ENCODE data around the gene TRAF1.

GRCh38 chr9:116318459-116319150 lies 165.0 kb downstream of the PAPPA start:
- PRO-cap = no peak

GRCh38 chr9:116547378-116547783 lies 139.7 kb upstream of the TRIM32 start:
- PRO-cap = no peak

DNA sequence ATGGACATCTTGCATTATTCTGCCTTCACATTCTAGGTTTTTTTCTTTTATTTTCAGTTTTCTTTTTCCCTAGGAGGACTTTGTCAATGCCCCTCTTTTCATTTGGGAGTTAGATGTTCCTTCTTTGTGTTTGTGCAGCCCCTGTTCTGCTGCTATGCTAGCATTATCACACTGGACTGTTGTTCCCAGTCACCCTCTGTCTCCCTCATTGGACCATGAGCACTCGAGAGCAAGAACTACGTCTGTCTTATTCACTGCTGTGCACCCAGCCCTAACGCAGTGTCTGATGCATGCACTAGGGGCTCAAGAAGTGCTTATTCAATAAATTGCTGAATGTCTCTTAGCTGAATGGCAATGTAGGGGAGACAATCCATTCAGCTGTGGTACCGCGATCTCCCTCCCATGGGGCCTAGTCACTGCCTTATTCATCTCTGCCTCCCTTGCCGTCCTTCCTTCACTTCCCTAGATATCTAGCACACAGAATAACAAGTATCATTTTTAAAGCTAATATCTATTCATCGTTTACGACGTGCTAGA lies 59.6 kb downstream of the TRIM32 start:
- PRO-cap = no peak

- PRO-cap = no peak
Observed at GRCh38 chr9:116756916-116757318, 69.8 kb downstream of the TRIM32 start.

DNA sequence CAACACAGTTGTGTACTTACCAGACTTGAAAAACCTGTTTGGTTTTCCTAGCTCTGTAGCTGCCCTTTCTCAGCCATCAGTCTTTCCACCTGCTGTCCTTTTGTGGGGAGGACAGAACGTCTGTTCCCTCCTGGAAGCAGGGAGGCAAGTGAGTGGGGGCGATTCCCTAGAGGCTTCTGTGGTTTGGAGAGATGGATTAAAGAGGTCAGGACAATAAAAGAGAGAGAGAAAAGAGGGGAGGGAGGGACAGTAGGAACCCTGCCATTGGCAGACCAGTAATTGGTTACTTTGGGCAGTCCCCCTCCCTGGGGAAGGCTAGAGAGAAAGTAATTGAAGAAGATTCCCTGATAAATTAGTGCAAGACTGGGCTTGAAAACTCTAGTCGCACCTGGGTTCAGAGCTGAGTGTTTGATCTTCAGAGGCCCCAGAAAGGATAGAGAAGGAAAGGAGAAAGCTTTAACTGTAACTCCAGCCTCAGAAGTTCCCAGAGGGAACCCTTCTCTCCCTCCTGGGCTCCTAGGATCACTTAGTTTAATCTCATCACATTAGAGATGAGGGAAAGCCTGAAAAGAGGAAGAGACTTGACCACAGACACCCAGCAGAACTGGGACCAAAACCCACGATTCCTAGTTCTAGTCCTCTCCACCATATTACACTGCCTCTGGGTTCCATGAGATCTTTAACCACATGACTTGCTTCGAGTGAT lies 14.5 kb downstream of the ASTN2 start:
- PRO-cap = no peak

GRCh38 chr9:117782744-117783567 lies 78.8 kb downstream of the TLR4 start:
- PRO-cap = no peak

- PRO-cap = no peak
Observed at GRCh38 chr9:118331424-118332242, 627.4 kb downstream of the TLR4 start.

DNA sequence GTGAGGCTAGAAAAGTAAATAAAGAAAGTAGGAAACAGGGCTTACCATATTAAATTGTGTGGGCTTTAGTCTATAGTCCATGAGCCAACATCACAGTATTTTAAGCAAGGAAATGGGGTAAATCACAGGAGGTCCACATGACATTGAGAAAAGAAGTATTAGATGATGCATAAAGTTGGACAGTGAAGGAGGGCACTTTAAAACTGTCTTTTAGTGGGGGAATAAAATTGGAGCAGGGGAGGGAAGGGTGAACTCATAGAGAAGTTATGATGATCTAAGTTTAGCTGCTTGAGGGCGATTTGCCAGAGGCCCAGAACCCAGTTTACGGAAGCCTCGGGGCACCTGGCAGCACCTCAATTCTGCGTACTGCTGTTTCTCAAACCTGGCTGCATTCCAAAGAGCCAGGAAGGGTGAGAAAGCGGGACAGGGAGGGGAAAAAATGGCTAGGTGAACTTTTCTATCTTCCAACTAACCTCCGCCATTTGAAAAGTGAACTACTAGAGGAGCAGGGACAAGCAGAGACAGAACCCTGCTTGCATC lies 316.9 kb downstream of the BRINP1 start:
- PRO-cap = no peak

GRCh38 chr9:119963679-119964322 lies 594.6 kb upstream of the BRINP1 start:
- PRO-cap = bidirectional peak, plus-strand start at chr9:119964096, minus-strand start at chr9:119963946

GRCh38 chr9:119968905-119969449 lies 599.7 kb upstream of the BRINP1 start:
- PRO-cap = unidirectional peak, minus-strand start at chr9:119969246

GRCh38 chr9:120394199-120394785 lies 185.7 kb downstream of the CDK5RAP2 start:
- PRO-cap = no peak

GRCh38 chr9:120477249-120477541 lies 102.8 kb downstream of the CDK5RAP2 start:
- PRO-cap = no peak

DNA sequence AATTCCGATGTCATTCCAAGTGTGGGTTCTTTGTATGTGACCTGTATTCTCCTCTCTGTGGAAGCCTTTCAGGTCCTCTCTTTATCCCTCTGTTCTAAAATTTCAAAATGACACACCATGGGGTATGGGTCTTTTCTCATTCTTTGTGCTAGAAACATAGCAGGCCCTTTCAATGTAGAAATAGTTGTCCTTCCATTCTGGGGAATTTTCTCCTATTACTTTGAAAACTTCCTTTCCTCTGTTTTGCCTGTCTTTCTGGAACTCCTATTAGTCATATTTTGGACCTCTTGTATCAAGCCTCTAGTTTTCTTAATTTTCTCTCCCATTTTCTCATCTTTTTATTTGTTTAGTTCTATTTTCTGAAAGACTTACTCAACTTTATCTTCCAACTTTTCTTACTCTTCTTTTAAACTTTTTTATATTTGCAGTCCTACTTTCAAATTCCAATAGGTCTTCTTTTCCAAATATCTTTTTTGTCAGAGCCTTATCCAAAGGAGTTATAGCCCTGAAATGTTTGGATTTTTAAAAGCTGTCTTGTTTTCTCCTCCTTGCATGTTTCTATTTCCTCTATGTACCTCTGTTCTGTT lies 90.7 kb downstream of the CDK5RAP2 start:
- PRO-cap = no peak

DNA sequence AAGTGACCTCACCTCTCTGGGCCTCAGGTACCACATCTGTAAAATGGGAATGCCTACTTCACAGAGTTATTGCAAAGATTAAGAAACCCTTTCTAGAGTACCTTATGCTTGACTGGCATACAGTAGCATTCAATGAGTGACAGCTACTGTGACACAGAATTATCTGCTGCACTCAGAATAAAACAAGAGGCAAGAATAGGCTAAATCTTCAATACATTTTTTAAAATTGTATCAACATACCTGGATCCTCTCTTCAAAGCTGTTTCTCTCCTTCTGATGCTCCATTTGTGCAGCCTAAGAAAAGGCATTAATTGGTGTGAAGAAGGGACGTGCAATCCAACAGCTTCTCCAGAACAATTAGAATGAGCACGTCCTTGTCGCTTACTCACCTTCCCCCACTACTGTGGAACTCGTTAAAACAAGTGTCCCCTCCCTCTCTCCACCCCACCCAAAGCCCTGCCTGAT lies 51.4 kb downstream of the CDK5RAP2 start:
- PRO-cap = bidirectional peak, plus-strand start outside the sequence, minus-strand start at position 364 of the sequence

DNA sequence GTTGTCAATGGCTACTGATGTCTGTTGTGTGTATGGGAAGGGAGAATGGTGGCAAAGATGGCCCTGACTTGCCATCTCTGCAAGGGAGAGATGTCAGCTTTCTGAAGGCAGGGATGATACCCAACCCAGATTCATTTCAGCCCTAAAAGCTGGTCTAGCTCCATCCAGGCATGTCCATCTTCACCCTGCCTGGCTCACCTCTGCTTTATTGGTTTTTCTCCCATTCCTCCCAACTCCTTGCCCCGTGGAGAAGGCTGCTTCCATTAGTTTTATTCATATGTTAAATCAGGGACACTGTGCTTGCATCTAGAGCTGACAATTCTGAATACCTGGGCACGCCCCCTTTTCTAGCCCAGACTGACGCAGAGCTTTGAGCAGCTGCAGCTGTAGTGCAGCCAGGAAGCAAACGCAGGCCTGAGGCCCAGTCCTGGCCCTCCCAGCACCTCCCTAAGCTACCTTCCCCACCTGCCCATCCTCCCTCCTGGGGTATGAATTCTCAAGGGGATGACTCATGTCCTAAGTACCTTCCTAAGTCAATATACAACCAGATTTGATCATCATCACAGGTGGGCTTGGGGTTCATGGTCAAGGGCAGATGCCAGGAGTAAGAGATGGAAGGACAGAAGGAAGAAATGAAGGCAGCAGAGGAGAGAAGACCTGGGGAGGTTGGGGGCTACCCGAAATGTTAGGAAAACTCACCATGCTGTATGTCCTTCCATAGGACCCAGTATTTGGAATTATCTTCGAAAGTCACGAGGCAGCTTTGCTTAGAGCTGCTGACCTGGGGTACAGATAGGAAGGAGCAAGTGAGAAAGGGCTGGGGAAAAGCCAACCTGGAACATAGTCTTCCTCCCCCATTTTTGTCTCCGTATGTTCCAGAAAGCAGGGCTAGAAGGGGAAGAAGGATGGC lies 3.5 kb downstream of the PHF19 start:
- PRO-cap = bidirectional peak, plus-strand start at position 383 of the sequence, minus-strand start at position 207 of the sequence

GRCh38 chr9:120877819-120878080 lies 762 bp upstream of the PHF19 start:
- PRO-cap = no peak

GRCh38 chr9:120909981-120910507 lies 16.6 kb downstream of the TRAF1 start:
- PRO-cap = no peak

DNA sequence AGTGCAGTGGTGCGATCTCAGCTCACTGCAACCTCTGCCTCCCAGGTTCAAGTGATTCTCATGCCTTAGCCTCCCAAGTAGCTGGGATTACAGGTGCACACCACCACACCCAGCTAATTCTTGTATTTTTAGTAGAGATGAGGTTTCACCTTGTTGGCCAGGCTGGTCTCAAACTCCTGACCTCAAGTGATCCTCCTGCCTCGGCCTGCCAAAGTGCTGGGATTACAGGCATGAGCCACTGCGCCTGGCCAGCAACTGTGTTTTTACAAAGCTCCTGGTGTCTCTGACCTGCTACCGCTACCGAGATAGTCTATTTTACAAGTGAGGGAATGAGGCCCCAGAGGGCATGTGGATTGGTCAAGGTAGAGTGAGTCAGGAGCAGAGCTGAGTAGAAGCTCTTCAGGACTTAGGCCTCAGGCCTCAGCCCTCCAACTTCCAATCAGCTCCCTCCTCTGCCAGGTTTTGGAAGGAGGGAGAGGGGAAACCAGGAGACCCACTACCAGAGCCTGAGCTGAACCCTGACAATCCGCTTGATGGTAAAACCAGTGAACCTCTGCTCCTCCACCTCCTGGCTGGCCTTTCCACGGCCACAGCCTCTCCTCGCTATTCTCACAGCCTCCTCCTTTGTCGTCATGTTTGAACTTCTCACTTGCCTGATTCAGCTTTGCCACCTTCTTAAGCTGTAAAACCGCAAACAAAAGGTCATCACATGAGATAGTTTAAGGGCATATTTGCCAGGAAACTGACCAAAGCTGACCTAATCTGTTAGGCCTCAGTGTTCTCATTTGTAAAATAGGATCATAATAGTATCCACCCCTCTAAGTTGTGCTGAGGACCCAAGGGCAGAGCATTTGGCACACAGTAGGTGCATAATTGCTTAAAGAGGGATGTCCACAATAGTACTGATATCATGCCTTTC lies 1.9 kb downstream of the TRAF1 start:
- PRO-cap = no peak

GRCh38 chr9:120926582-120927027 lies at the start of gene TRAF1:
TRAF1 (minus strand) TSS chr9:120926796.
- PRO-cap = no peak

GRCh38 chr9:121121524-121122134 lies 46.9 kb downstream of the CNTRL start:
- PRO-cap = bidirectional peak, plus-strand start at chr9:121121809, minus-strand start at chr9:121121674